Metastatic Pancreatic Carcinoma in the Ovary (tissue), 1 donor: ENCODE measurements around a stretch of chr9.

GRCh38 chr9:110125145-110126078 lies 82.5 kb downstream of the C9orf152 start:
- PRO-cap: bidirectional peak, plus-strand start at chr9:110125534, minus-strand start at chr9:110125405

DNA sequence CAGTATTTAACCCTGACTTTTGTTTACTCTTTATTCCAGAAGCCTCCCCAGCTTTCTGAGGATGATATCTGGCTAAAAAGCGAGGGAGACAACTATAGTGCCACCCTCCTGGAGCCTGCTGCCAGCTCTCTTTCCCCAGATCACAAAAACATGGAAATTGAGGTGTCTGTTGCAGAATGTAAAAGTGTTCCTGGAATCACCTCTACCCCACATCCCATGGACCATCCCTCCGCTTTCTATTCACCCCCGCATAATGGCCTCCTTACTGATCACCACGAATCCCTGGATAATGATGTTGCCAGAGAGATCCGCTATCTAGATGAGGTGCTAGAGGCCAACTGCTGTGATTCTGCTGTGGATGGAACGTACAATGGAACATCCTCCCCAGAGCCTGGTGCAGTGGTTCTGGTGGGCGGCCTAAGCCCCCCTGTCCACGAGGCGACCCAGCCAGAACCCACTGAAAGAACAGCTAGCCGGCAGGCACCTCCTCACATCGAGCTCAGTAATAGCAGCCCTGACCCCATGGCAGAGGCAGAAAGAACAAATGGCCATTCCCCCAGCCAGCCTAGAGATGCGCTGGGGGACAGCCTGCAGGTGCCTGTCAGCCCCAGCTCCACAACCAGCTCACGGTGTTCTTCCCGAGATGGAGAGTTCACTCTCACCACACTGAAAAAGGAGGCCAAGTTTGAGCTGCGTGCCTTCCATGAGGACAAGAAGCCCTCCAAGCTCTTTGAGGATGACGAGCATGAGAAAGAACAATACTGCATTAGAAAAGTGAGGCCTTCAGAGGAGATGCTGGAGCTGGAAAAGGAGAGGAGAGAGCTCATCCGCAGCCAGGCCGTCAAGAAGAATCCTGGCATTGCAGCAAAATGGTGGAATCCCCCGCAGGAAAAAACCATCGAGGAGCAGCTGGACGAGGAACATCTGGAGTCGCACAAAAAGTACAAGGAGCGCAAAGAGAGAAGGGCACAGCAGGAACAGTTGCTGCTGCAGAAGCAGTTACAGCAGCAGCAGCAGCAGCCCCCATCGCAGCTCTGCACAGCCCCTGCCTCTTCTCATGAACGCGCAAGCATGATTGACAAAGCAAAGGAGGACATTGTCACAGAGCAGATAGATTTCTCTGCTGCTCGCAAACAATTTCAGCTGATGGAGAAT lies 71.5 kb downstream of the C9orf152 start:
- PRO-cap: no peak

- PRO-cap: no peak
Observed at GRCh38 chr9:110169109-110169961, 38.6 kb downstream of the C9orf152 start.

- PRO-cap: no peak
Observed at GRCh38 chr9:110257844-110258438, 1.6 kb upstream of the TXN start.

DNA sequence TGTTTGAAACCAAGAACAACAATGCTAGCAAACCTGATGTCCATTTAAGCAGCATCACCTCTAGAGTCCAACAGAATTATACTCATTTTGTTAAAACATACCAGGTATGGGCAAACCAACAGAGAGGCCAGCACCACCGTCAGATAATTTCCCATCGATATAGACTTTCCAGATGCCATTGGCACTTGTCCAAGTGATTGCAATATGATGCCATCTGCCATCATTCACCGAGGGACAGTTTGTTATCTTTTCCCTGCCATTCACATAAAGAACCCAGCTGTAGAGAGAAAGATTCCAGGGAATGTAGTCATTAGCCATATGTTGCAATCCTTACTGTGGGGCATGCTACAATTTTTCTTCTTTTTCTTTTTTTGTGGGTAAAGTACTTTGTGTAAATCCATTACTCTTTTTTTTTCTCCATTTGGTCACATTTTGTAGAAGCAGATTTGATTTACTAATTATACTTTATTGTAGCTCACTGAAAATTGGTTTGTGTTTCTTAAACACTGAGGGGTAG lies 105.8 kb upstream of the TXNDC8 start:
- PRO-cap: no peak

DNA sequence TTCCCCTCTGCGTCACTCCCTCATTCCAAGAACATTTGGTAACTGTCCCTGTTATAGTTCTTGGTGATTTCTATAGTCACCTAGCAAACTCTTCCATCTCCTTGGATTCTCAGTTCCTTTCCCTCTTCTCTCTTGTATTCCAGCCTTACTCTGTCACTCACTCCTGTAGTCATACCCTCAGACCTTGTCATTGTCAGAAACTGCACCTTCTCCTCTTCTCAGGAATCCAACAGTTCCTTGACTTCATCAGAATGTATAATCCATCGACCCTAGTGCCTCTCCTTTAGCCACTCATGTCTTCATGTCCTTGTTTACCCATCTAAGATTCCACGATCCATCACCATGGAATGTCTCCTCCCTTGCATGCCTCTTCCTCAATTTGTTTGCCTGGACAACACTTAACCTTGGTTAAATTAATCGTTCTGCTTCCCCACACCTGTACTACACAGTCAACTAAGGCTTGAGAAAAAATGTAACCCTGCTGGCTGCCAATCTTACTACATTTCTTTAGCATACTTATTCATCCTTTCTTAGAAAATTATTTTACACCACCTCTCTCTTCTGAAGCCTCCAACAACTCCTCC lies 102.5 kb downstream of the SVEP1 start:
- PRO-cap: no peak

GRCh38 chr9:110668460-110668668 lies 227 bp upstream of the MUSK start:
- PRO-cap: no peak

DNA sequence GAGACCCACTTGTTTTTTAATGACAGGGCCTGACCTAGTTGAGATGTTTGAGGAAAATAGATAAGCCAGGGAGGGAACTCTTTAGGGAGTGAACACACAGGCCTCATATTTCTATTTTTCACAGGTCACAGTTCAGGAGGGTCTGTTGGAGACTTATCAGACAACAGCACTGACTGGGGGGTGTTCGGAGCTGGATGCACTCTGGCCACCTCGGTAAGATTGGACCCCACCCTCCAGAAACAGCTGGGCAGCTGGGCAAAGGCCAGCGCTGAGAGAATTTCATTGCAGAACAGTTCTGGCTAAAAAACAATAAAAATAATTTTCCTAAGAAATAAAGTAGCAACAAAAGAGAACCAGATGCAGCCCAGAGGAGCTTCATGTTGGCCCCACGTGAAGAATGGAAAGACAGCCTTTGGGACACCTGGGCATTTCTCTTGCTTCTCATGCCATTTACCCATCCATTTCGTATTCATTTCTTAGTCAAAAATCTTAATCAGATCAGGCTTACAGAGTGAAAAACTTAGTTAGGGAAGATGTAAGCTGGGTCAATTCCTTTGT lies 142.7 kb downstream of the LPAR1 start:
- PRO-cap: no peak

GRCh38 chr9:110909130-110909523 lies 129.1 kb downstream of the LPAR1 start:
- PRO-cap: no peak

GRCh38 chr9:111030434-111031124 lies 7.7 kb downstream of the LPAR1 start:
- PRO-cap: no peak

GRCh38 chr9:111037166-111037701 lies 1.0 kb downstream of the LPAR1 start:
- PRO-cap: no peak

DNA sequence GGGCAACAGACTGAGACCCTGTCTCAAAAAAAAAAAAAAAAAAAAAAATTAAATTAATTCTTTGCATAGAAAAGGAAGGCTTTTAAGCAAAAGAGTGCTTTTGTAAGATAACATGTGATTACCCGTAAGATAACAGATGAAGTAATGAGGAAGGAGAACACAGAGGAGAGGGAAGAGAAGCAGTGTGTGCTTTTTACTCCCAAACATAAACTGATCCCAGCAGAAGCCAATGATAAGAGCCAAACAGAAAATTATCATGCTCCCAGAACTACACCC lies 42.2 kb downstream of the OR2K2 start:
- PRO-cap: no peak

DNA sequence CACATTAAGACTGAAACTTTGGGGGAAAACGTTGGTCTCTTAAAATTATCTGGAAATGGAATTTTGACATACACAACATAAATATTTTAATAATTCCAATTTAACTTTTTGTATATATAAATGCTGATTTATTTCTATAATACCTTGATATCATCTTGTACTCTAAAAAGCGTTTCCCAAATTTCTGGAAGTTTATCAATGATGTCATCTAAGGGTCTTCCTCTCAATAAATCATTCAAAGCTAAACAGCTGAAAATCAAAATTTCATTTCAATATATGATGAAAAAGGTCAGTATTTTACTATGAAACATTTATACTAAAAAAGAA lies 55.1 kb upstream of the OR2K2 start:
- PRO-cap: no peak

DNA sequence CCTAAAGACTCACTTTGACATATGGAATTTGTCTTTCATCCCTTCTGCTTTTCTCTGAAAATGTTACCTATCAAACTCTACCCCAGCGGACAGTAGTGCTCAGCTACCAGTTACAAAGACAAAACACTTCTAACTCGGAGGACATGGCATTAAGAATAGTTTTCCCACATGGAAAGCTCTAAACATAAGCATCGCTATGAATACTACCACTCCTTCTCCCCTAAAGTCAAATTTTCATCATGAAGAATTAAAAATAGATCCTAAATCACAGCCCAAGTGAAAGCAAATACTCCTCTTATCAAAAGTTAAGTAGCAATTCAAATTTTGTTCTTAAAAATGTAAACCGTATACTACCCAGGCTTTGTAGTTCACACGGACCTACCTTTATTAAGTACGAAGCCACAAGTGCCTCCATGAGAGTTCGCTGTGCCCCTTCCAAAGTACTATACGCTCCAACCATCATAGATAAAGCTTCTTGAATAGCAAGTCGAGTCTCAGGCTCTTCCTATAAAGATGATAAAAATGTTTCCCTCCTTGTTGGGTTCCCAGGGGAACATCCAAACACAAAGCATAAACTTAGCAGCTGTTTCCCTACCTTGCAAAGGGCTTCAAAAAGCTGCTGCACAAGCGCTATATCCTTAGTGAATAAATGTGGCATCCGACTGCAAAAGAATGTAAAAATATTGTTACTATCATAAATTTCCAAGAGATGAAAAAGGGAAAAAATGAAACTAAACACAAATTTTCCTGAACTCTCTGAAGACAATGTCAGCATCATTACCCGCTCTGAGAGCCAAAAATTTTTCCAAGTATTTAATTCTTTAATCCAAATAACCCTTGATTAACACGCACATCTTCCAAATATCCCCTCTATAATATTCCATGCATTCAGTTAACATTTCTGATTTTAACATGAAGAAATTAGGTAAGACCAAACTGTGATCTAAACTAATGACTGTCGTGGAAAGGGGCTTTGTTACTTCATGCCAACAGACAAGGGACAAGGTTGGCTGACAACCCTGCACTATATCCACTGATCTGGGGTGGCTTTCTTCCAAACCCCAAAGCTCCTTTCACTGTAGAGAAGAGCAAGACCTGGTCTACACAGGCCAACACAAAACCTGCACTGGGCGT lies 62.3 kb downstream of the ECPAS start:
- PRO-cap: no peak

- PRO-cap: no peak
Observed at GRCh38 chr9:111462906-111463614, 21.1 kb downstream of the ECPAS start.

GRCh38 chr9:111526009-111526224 lies 938 bp downstream of the ZNF483 start:
- PRO-cap: no peak

GRCh38 chr9:111597904-111598603 lies 1.4 kb downstream of the PTGR1 start:
- PRO-cap: no peak

GRCh38 chr9:111969212-111969623 lies 72.6 kb downstream of the UGCG start:
- PRO-cap: no peak

DNA sequence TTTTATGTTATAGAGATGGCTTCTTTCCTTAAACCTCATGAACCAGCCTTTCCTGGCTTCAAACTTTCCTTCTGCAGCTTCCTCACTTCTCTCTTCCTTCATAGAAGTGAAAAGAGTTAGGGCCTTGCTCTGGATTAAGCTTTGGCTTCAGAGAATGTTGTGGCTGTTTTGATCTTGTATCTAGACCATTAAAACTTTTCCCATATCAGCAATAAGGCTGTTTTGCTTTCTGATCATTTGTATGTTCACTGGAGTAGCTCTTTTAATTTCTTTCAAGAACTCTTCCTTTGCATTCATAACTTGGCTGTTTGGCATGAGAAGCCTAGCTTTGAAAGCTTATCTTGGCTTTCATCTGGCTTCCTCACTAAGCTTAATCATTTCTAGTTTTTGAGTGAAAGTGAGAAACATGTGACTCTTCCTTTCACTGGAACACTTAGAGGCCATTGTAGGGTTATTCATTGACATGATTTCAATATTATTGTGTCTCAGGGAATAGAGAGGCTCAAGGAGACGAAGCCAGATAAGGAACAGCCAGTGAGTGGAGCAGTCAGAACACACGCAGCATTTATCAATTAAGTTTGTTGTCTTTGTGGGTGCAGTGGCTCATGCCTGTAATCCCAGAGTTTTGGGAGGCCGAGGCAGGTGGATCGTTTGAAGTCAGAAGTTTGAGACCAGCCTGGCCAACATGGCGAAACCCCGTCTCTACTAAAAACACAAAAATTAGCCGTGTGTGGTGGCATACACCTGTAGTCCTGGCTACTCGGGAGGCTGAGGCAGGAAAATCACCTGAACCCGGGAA lies 98.2 kb downstream of the UGCG start:
- PRO-cap: no peak

DNA sequence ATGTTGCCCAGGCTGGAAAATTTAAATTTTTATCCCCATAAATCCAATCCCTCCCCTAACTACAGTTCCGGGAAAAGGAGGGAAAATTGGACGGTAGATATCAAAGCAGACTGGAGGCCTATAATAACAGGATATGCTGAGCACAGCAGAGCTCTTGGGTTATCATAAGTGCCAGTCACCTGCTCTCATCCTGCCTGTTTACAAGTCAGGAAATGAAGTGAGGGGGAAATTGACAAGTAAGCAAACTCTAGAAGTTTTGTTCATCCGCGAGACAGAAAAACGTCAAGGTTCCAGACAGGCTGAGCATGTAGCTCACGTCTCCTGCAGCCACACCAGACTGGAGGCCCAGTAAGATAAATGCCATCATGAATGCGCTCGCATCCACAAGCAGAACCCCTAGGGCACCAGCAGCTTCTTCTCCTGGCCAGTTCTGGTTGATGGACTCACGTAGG lies 105.9 kb downstream of the UGCG start:
- PRO-cap: no peak